ENCODE measurements around a stretch of chr2.

- PRO-cap, 4 experiments = peak in 1 of 4 experiments; most common plus-strand start chr2:205748089 (in 1); most common minus-strand start chr2:205748098 (in 1)
- RAMPAGE, long total RNA, 2 experiments = no peak in any of the 2 experiments
- RRBS = no CpG with 5 or more reads among the region's 12 CpGs
These were observed 65.6 kb downstream of the NRP2 start for GRCh38 chr2:205747685-205748443.

DNA sequence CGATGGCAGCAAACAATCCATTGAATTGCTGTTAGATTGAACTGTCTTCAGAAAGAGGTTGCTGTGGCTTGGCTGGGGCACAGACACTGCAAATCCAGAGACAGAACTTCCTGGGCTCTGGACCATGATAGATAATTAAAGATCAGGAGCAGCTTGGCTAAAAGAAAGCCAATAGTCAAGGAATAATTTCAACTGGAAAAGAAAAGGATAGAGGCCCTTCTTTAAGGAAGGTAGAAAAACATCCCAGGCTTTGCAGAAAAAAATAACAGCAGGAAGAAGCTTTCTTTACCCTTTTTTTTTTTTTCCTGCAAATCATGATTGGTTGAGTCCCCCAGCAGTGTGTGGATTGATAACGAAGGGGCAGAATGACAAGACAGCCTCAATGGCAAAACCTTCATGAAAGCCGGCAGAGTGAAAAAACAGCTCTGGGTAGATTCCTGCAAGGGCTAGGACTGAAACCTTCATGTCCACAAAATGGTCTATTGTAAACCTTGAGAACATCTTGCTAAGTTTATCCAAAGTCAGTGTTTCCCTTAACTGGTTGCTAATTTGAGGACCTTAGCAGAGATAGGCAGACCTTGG, 75.4 kb downstream of the NRP2 start:
- PRO-cap, 4 experiments = peak in 3 of 4 experiments; most common minus-strand start position 454 of the sequence (in 3)
- RAMPAGE, long total RNA, 2 experiments = no peak in any of the 2 experiments
- RRBS = no CpG with 5 or more reads among the region's 3 CpGs

DNA sequence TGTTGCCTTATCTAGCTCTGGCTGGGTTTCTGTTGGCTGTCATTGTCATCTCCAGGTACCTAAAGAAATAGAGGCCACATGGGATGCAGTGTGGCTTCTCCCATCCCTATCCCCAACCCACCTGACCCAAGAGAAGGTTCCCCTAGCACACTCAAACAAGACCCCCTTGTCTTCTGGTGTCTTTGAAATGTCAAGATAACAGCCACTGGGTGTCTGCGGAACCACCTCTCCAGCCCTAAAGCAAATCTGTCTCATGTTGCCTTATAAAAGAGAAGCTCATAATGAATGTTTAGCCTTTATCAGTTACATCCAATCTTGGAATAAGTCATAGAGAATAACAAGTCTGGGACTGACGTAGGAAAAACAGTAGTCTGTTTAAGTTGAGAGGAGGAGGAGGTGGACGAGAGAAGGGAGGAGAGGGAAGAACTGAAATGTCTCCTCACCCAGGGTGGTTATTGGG, 94.9 kb downstream of the NRP2 start:
- PRO-cap, 4 experiments = no peak in any of the 4 experiments
- RAMPAGE, long total RNA, 2 experiments = no peak in any of the 2 experiments
- RRBS = no CpG with 5 or more reads among the region's 3 CpGs

DNA sequence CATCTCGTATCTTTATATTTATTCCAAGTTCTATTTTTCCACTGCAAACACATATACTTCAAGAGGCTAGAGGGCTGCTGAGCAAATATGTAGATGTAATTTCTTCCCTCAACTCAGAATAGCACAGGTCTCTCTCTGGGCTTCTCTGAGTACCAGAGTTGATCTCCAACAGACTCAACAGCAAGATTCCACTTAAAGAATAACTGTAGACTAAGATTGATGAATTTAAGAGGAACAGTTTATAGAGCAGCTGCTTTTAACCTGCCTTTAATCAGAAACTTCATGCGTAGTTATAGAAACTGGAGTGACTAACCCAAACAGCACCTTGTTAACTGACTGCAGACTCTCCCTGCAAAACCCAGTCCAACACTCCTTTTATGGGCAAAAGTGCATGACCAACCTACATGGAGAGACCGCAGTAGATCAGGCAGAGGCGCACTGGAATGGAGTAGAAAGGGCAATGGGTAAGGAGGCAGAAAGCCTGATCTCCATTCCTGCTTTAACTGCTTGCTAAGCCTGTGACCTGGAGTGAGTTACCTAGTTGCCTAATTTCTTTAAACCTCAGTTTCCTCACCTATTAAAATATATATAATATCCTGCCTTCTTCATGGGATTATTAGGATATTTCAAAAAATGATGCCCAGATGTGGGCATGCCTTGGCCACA, 110.6 kb downstream of the NRP2 start:
- PRO-cap, 4 experiments = peak in 4 of 4 experiments; most common plus-strand start position 403 of the sequence (in 2); most common minus-strand start position 292 of the sequence (in 2)
- RAMPAGE, long total RNA, 2 experiments = no peak in any of the 2 experiments
- RRBS = no CpG with 5 or more reads among the region's 4 CpGs

DNA sequence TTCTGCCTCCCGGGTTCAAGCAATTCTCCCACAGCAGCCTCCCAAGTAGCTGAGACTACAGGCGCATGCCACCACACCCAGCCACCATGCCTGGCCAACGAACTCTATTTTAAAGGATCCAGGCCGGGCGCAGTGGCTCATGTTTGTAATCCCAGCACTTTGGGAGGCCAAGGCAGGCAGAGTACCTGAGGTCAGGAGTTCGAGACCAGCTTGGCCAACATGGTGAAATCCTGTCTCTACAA, 63.3 kb downstream of the INO80D start:
- PRO-cap, 4 experiments = no peak in any of the 4 experiments
- RAMPAGE, long total RNA, 2 experiments = no peak in any of the 2 experiments
- RRBS = no CpG with 5 or more reads among the region's 6 CpGs

GRCh38 chr2:206267581-206267780, 7.0 kb upstream of the ZDBF2 start:
- PRO-cap, 4 experiments = no peak in any of the 4 experiments
- RAMPAGE, long total RNA, 2 experiments = no peak in any of the 2 experiments
- RRBS = no CpG with 5 or more reads among the region's 4 CpGs

DNA sequence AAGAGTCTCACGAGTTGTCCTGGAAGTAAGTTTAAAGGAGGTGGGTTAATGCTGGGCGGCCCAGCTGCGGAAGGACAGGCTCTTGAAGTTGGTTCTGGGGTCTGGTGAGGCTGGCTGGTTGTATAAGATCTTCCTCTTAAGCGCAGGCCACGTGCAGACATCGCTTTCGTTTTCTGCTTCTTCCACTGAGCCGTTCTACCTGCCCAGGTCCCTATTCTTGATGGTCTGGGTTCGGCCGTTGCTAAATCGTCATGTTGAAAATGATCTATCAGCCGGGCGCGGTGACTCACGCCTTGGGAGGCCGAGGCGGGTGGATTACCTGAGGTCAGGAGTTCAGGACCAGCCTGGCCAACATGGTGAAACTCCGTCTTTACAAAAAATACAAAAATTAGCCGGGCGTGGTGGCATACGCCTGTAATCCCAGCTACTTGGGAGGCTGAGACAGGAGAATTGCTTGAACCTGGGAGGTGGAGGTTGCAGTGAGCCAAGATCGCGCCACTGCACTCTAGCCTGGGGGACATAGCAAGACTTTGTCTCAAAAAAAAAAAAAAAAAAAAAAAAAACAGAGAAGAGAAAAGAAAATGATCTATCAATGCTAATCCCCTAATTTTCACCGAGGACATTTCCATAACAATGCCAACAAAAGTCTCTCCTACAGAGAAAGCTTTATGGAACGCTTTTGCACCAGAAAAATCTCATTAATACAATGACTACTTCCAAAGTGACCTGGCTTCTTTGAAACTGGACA, 491 bp downstream of the FASTKD2 start:
- PRO-cap, 4 experiments = no peak in any of the 4 experiments
- RAMPAGE, long total RNA, 2 experiments = no peak in any of the 2 experiments
- RRBS = no CpG with 5 or more reads among the region's 25 CpGs

DNA sequence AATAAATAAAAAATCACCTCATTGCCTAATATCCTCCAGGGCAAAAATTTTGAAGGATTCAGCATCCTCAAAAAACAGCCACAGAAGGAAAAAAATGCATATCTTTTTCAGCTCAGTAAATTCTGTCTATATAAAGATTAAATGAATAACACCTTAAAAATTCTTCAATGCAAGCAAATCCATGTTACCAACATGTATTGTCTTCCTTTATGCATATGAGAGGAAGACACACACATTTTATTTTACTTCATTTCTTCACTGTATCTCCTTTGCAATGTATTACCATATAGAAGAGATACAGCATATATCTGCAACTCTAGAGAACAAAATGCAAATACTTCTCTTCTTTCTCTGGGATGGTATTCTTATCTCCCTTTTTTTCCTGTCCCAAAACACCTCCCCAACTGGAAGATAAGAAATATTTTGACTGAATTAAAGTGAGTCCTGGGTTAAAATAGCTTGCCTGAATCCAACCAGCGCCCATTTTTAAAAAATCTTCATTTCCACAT, 45.5 kb downstream of the KLF7 start:
- PRO-cap, 4 experiments = no peak in any of the 4 experiments
- RAMPAGE, long total RNA, 2 experiments = no peak in any of the 2 experiments
- RRBS = no CpG with 5 or more reads among the region's 1 CpG

DNA sequence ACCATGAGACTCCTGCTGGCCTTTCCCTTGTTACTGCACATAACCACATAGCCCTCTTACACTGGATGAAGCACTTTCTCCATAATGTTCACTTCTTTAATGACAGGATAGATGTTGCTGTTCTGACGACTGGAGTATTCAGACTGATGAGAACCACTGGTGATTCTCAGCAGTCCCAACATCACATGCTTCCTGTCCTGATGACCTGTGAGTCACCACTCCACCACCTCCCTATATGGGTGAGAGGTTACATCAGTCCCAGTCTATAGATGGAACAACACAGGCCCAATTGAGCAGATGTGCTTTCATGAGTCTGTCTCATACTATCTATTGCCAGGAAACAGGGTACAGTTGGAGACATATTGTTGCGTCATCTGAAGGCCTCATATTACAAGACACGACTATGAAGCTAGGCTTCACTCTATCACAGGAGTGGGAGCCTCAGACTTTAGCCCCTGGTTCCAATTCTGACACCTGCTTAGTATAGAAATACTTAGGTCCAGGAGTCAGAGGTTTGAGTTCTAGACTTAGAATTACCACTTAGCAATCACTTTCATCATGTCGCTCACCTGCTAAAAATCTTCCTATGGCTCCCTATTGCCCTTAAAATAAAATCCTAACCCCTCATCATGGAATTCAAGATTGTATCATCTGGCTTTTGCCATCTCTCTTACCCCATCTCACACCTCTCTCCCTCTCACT, 145.8 kb upstream of the KLF7 start:
- PRO-cap, 4 experiments = peak in 3 of 4 experiments; most common plus-strand start position 261 of the sequence (in 1); most common minus-strand start position 140 of the sequence (in 3)
- RAMPAGE, long total RNA, 2 experiments = no peak in any of the 2 experiments
- RRBS = no CpG with 5 or more reads among the region's 4 CpGs

GRCh38 chr2:207337098-207337506, 171.4 kb upstream of the KLF7 start:
- PRO-cap, 4 experiments = no peak in any of the 4 experiments
- RAMPAGE, long total RNA, 2 experiments = no peak in any of the 2 experiments
- RRBS = no CpG with 5 or more reads among the region's 3 CpGs

DNA sequence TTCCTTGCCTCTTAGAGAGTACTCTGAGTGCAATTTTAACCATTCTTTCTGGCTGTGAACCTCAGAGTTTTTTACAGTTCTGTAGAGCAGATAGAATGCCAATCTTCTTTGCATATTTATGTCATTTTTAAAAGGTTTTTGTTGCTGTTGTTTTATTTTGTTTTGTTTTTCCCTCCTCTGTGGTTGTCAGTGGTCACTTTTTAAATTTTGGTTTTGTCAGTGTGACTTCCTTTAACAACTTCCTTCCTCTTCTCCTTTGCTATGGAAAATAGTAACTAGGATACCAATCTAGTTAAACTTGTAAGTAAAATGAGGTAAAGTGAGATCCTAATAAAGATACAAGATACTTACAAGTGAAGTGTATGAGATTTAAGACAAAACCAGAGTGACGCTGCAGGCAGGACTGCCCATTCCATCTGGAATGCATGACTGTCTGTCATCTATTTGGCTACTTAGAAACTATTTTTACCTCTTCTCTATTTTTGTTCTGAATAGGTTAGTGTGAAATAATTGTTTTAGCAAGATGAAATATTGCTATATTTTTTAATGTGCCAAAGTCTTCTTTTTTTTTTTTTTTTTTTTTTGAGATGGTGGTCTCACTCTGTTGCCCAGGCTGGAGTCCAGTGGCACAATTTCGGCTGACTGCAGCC, 30.6 kb upstream of the CREB1 start:
- PRO-cap, 4 experiments = no peak in any of the 4 experiments
- RAMPAGE, long total RNA, 2 experiments = no peak in any of the 2 experiments
- RRBS = no CpG with 5 or more reads among the region's 2 CpGs

GRCh38 chr2:207759963-207760847, 9.5 kb downstream of the FZD5 start:
- PRO-cap, 4 experiments = no peak in any of the 4 experiments
- RAMPAGE, long total RNA, 2 experiments = no peak in any of the 2 experiments
- RRBS = no CpG with 5 or more reads among the region's 3 CpGs

- PRO-cap, 4 experiments = no peak in any of the 4 experiments
- RAMPAGE, long total RNA, 2 experiments = no peak in any of the 2 experiments
- RRBS = no CpG with 5 or more reads among the region's 6 CpGs
These were observed 8.6 kb downstream of the FZD5 start for GRCh38 chr2:207760996-207761713.

DNA sequence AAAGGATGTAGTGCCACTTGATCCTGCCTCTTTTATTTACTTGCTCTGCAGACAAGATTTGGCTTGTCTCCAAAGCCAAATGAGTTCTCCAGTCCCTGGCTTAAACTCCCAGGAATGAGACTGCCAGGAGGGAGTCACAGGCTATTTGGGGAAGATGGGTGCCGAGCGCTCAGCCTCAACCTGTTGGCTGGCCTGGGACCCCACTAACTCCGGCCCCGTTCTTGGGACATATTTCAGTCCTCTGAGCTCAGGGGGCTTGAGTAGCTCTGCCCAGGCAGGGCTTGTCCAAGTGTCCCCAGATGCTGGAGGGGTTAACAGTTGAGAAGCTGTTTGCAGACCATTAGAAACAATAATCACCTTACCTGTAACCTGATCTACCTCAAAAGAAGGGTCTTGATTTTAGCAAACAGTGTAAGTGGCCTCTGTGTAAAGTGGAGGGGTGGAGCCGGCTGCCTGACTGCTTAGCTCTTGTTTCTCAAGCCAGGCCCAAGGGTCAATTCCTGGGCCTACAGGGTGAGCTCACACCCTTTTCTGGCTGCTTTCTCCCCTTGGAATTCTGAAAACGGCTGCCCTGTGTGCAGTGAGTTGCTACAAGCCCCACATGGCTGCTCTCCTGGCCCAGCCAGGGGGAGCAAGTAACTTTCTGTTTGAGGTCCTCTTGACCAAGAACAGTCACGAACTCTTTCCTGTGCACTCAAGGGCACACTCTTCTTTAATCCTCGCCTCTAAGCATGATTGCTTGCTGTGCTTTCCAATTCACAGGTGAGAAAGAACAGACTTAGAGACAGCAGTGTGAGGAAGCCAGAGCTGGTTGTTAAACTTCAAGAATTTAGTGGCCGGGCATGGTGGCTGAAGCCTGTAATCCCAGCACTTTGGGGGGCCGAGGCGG, 27.2 kb upstream of the FZD5 start:
- PRO-cap, 4 experiments = peak in 1 of 4 experiments; most common plus-strand start position 496 of the sequence (in 1)
- RAMPAGE, long total RNA, 2 experiments = no peak in any of the 2 experiments
- RRBS = no CpG with 5 or more reads among the region's 11 CpGs

DNA sequence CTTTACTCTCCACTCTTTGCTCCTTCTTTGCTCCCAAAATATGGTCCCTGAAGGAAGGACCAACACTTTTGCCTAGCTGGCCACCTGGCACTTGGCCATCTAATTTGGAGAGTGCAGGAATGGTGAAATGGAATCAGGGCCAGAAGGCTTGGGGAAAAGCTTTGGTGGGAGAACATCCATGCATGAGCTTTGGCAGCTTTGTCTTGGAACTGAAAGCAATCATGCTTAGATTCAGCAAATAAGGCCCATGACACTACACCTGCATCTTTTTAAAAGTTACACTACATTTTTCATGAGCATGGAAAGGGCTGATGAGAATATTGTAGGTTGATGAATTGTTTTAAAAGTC, 50.8 kb upstream of the FZD5 start:
- PRO-cap, 4 experiments = no peak in any of the 4 experiments
- RAMPAGE, long total RNA, 2 experiments = no peak in any of the 2 experiments

DNA sequence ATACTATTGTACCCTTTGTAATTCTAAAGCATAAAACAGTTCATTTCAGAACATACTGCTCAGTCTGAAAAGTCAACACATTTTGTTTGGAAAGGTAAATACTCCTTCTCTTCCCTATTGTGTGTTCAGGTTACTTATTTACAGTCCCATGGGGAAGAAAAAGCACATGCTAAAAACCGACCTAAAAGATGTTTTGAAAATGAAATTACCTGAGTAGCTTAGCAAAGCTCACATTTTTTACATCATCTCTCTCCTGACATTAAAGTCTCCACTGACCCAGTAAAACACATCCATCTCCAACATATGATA, 75.5 kb upstream of the FZD5 start:
- PRO-cap, 4 experiments = no peak in any of the 4 experiments
- RAMPAGE, long total RNA, 2 experiments = no peak in any of the 2 experiments
- RRBS = no CpG with 5 or more reads among the region's 1 CpG

DNA sequence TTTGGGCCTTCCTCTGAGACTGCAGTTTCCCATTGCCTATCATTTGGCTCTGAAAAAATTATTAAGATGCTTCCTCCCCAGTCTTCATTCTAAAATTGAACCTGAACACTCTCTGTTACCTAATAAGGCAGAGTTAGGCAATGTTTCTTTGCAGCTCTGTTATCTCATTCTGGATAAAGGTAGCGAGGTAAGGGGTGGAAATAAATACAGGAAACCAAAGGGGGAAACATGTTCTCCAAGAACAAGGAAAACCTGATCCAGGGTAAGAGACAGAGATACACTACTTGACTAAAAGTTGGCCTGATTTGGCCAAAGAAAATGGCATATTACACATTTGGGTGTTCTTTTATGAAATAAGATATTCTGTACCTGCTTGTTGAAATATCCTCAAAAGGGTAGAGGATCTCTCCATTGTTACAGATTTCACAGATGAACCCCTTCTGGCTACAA, 91.1 kb upstream of the FZD5 start:
- PRO-cap, 4 experiments = no peak in any of the 4 experiments
- RAMPAGE, long total RNA, 2 experiments = no peak in any of the 2 experiments
- RRBS = no CpG with 5 or more reads among the region's 1 CpG

DNA sequence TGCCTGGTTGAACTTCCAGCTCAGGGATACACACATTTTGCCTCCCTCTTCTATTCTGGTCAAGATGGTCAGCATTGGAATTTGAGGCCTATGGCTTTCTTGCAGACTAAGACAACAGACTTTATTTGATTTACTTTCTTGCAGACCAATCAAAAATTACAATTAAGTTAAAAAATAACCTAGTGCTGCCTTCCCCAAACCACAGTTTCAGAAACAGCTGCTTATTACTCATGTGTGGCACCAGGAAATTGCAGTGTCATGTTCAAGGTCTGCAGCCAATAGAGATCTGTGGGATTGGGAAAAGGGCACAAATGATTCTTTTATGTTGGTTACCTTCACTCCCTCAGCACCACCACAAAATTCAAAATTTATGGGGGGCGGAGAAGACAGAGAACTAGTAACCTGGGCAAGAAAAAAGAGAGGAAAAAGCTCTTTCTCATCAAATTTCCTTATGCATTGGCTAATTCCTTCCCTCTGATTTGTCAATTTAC, 100.2 kb upstream of the FZD5 start:
- PRO-cap, 4 experiments = no peak in any of the 4 experiments
- RAMPAGE, long total RNA, 2 experiments = no peak in any of the 2 experiments
- RRBS = no CpG with 5 or more reads among the region's 1 CpG

DNA sequence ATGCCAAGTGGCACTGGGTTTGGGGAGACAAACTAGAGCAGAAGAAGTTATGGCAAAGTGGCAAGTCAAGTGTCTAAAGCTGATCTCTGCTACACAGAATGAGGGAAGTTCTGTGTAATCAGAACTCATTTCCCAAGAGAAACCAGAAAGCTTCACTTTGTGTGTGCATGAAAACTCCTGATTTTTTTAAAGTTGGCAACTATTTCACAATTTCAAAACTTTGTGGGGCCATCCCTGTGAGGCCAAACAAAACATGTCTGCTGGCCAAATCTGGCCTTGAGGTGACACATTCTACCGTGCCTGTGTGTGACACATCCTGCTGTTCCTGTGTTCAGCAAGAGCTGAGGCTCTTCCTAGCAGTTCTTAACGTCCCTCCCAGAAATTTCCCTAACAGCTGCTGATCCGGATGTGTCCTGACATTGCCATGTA, 99.2 kb downstream of the PLEKHM3 start:
- PRO-cap, 4 experiments = no peak in any of the 4 experiments
- RAMPAGE, long total RNA, 2 experiments = no peak in any of the 2 experiments
- RRBS = no CpG with 5 or more reads among the region's 3 CpGs

DNA sequence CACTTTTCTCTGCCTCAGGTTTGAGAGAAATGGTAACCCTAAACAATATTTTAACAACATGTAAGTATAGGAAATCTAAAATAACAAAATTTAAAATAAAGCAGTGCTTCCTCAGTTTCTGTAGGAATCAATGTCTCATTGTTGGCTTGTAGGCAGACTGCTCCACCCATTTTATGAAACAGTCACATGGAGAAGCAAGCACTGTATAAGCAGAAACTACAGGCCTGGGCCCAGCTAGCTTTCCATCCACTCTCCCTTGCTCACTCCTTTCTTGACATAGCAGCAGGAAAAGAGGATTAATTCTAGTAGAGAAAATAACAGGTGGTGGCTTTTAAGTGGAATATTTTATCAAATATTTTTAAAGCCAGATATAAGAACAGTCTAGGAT, 97.2 kb downstream of the PLEKHM3 start:
- PRO-cap, 4 experiments = no peak in any of the 4 experiments
- RAMPAGE, long total RNA, 2 experiments = no peak in any of the 2 experiments